GM19239 (cell line): Measurements from ENCODE around the genes KIAA1191 and ZNF346.

- RRBS, result no CpG with 5 or more reads among the region's 2 CpGs
Measured at GRCh38 chr5:173908131-173908394, 19.9 kb downstream of the CPEB4 start.

DNA sequence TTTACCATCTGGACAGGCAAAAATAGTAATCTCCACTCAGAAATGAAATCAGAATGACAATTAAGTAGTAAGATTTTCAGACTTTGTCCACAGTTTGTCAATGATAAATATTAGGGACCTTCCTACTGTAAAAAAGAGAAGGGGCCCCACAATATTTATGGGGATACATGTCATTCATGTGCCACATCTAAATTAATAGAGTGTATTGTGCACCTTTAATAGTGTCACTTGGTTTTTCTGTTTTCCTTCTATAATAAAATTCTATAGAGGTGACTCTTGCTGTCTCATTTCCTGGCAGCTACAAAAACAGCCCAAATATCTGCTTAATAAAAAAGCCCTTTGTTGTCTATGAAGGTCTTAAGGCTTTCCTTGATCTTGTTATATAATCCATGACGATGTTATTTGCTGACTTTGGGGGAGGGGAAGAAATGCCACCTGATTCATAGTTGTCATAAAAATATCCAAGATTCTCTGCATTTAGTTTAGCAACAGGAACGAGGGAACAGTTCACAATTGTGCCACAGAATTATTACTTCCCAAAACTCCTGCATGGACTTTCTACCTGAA lies 31.2 kb downstream of the CPEB4 start:
- RRBS, result no CpG with 5 or more reads among the region's 2 CpGs

- RRBS, result no CpG with 5 or more reads among the region's 4 CpGs
Measured at GRCh38 chr5:173941870-173942680, 46.9 kb upstream of the C5orf47 start.

- RRBS, result no CpG with 5 or more reads among the region's 17 CpGs
Measured at GRCh38 chr5:173973593-173974112, 15.3 kb upstream of the C5orf47 start.

GRCh38 chr5:174532466-174533057 lies 191.8 kb upstream of the MSX2 start:
- RRBS, result 5% methylated on average over 4 of the region's 13 CpGs

DNA sequence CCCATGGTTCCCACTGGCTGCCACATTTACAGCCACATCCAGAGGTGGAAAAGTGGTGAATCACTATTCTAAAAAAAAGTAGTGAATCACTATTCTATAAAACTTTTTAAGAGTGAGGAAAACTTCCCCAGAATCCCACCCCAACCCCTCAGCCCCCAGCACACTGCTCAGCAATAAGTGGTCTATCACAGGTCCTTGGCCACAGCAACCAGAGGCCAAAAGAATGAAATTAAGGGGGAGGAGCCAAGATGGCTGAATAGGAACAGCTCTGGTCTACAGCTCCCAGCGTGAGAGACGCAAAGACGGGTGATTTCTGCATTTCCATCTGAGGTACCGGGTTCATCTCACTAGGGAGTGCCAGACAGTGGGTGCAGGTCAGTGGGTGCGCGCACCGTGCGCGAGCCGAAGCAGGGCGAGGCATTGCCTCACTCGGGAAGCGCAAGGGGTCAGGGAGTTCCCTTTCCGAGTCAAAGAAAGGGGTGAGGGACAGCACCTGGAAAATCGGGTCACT lies 46.4 kb downstream of the DRD1 start:
- RRBS, result no CpG with 5 or more reads among the region's 15 CpGs

DNA sequence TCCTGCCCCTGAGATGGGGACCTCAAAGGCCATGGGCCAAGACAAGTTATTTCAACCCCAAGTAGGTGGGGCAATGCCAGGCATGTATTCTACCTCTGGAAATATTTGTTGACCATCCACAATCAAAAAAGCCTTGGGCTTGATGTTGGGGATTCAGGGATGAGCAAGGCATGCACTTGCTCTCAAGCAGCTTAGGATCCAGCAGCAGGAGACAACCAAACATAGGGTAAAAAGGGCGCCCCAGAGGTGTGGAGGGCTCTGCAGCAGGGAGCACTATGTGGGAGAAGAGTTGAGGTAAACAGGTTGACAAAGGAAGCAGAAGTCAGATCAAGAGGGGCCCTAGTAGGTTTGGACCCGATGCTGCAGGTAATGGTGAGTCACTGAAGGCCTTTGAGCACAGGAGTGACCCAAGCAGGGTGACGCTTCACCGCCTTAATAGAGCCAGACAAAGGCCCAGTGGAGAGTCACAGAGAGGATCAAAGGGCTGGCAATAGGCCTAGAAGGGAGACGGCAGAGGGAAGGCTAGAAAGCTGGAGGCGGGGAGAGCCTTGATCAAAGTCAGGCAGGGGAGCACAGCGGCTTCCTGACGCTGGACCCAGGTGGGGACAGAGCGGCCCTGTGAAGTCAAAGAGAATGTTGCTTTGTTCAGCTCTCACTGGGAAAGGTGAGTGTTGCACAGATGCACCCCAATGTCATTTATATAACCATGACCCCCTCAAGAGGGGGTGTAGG lies 10.1 kb upstream of the CPLX2 start:
- RRBS, result no CpG with 5 or more reads among the region's 9 CpGs

DNA sequence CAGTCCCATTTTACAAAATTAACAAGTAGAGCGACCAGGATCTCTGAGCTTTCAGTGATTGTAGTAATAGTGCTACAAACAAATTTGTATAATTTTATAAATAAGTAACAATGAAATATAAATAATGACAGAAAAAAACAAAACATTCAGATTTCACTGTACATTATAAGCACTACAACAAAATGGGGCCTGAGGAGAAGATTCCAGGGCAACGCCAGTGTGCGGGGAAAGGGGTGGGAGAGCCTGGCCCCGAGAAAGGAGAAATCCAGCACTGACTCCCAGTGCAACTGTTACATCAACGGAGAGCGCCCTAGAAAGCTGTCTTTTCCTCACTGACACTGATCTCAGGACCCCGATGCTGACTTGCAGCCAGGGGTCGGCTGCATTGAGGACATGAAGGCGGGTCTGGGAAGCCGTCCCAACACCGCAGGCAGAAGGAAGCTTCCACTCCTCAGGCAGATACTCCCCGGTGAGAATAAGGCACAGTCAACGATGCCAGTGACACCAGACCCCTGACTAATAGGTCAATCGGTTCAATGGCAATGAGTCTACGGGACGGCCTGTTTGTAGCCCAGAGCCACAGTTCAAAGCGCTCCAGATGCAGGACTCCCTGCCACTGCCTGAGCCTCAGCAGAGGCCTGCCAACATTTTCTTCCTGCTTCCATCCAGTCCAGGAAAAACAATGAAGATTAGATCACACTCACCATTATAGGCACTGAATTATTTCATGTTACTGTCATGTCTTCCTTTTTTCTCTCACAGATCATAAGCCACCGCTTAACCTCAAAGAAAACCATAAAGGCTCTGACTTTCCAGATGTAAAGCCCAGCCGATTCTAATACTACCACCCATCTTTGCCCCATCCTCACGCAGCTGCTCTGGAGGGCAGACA lies 84.6 kb upstream of the SIMC1 start:
- RRBS, result no CpG with 5 or more reads among the region's 20 CpGs

GRCh38 chr5:176359753-176360123 lies 1.8 kb downstream of the KIAA1191 start:
- RRBS, result no CpG with 5 or more reads among the region's 4 CpGs

GRCh38 chr5:176361416-176362331 lies at the start of gene KIAA1191:
TSS of gene KIAA1191 (minus strand) at chr5:176361764.
- RRBS, result 1% methylated on average over 17 of the region's 60 CpGs

DNA sequence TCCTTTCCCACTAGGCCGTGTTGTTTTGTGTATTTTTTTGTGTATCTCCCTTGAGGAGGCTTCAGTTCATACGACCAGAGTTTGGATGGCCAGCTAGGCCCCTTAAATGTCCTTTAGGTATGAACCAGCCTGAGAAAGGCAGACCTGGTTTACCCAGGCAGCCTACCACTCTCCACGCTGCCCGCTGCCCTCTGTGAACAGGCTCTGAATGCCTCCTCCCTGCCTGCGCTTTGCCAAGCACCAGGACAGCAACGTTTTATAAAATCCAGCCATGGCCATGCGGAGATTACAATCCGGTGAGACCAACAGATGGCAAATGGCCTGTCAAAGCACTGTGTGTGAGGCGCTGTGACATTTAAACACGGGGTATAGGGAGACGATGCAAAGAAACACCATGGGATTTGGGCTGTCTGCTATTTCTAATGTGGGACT lies 667 bp upstream of the CLTB start:
- RRBS, result no CpG with 5 or more reads among the region's 11 CpGs

GRCh38 chr5:176448078-176448277 lies 207 bp upstream of the FAF2 start:
- RRBS, result 2% methylated on average over 5 of the region's 18 CpGs

DNA sequence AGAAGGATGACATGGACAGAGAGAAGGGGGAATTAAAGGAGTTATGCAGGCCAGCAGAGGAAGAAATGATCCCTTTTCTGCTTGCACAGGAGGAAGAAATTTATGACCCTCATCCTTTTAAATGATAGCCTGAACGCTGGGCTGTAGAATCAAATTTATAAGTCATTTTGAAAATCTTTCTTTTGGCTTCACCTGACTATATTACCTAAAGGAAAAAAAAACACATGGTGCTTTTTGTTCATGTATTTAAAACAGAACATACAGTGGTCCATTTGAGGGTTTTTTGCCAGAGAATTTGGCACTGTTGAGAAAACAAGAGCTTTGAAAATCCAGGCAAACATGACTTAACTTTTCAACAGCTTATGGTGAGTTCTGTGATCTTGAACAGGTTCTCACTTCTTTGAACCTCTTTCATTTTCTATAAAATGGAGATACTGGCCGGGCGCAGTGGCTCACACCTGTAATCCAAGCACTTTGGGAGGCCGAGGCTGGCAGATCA lies 5.2 kb downstream of the FAF2 start:
- RRBS, result no CpG with 5 or more reads among the region's 4 CpGs

DNA sequence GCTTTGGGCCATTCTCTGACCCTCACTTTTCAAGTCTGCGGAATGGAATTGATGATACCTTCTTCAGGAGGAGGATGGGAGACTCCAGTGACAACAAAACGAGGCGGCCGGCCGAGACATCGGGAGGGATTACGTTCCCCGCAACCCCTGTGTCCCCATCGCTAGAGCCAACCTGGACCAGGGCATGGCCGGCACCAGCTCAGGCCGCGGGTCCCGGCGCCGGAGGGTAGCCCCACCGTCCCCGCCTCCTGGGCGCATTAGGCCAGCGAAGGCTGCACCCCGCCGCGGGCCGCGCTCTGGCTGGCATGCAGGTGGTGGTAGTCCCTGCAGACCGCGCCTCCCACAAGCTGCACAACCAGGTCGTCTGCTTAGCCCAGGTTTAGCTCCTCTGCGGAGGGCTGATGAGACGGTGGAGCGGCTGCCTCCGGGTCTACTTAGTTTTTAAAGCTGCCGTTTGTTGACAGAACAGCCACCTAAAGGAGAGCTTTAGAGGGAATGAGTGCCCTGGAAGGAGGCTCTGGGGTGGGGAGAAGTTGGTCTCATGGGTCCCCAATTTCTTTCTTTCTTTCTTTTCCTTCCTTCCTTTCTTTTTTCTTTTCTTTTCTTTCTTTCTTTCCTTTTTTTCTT lies 5.3 kb upstream of the CDHR2 start:
- RRBS, result 2% methylated on average over 7 of the region's 32 CpGs

DNA sequence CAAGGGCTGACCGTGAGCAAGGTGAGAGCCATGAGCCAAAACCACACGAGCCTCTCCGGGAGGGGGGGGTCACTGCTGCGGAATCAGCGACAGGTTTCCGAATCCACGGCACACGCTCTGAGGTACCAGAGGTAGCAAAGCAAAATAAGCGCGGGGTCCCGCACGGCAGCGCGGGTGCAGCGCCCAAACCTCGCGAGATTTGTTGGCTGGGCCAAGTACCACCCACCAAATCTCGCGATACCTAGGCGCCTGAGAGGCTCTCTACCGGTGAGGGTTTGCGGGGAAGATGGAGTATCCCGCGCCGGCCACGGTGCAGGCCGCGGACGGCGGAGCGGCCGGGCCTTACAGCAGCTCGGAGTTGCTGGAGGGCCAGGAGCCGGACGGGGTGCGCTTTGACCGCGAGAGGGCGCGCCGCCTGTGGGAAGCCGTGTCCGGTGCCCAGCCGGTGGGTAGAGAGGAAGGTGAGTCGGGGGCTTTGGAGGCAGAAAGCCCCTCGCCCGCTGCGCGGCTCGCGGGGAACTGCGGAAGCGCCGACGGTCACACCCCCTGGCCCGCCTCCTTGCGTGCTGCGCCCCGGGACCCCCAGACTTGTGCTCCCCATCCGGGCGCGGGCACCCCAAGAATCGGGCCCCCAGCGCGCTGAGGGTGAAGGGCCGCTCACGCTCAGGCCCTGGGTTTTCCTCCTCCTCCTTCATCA lies at the start of gene ZNF346:
Gene ZNF346 (plus strand): TSS at position 244 of the 697 bp plus-strand sequence.
- RRBS, result 2% methylated on average over 14 of the region's 67 CpGs

DNA sequence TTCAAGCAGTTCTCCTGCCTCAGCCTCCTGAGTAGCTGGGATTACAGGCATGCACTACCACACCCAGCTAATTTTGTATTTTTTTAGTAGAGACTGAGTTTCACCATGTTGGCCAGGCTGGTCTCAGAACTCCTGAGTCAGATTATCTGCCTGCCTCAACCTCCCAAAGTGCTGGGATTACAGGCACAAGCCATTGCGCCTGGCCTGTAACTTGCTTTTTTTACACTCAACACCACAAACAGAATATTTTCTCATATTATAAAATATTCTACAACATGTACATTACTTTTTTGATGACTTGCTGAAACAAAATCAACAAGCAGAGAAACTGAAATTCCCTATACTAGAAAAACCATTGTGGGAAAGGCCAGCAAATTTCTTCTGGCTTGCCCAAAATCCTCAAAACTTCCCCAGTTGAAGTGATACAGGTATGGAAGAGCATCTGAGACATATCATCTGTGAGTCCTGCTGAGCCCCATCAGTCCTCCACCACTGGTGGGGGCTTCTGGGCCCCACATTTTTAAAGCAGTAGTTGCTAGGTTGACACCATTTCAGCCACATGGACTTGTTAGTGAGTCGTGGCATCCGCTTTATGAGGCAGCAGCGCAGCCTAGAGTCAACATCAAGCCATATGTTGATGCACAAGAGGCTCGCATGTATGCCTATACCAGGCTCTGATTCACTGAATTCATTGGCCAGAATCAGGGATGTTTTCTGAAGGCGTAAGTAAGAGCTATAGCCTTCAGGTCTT lies 26.6 kb downstream of the ZNF346 start:
- RRBS, result no CpG with 5 or more reads among the region's 6 CpGs

DNA sequence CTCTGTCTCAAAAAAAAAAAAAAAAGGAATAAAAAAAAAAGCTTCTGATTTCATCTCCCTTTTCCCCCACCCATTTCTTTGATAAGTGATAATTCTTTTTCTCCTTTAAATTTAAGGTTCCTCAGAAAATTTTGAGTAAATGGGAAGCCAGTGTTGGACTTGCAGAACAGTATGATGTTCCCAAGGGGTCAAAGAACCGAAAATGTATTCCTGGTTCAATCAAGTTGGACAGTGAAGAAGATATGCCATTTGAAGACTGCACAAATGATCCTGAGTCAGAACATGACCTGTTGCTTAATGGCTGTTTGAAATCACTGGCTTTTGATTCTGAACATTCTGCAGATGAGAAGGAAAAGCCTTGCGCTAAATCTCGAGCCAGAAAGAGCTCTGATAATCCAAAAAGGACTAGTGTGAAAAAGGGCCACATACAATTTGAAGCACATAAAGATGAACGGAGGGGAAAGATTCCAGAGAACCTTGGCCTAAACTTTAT lies 76.0 kb downstream of the NSD1 start:
- RRBS, result no CpG with 5 or more reads among the region's 4 CpGs

- RRBS, result no CpG with 5 or more reads among the region's 3 CpGs
Measured at GRCh38 chr5:177354205-177354640, 2.8 kb upstream of the LMAN2 start.

DNA sequence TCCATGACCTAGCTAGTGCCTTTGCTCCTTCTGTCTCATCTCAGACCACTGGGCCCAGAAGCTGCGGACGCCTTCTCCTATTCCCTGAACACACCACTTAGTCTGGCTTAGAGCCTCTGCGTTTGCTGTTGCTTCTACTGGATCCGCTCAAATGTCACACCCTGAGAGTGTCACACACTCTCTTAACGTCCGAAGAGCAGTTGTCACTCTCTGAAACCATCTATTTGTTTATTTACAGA lies 1.3 kb upstream of the GRK6 start:
- RRBS, result no CpG with 5 or more reads among the region's 6 CpGs